ENCODE measurements around a stretch of chr16.

DNA sequence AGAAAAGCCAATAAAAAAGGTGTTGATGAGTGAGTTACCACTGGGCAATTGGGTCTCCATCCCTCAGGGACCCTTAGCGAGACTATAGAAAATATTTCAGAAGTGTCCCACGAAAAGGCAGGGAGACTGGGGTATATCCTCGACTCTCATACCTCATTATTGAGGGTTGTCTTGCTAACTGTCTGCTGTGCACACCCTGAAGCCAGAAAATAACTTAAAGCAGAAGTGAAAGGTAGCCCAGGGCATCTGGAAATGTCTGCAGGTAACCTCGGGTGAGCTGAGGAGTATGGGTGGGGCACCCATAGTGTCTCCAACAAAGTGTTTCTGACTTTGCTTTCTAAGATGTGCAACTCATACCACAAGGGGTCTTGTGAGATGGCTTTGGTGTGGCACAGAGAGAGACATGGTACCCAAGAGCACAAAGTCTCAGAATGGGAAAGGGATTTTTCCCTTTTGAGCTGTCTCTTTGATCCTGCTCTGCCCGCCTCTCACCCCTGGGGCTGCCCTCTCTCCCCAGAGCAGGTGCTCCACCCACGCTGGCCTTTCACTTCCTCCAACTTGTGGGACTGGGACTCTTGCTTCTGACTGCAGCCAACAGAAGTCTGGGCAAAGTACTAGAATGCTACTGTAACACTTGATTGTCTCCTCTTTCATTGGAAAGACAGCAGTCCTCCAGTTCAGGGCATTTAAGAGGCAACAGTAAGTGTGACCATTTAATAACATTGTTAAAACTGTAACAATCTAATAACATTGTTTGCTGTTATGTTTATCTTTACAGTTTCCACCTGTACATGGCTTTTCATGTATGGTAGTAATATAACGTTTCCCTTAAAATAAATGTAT, 7.0 kb downstream of the CHD9 start:
- RRBS = no CpG with 5 or more reads among the region's 7 CpGs

DNA sequence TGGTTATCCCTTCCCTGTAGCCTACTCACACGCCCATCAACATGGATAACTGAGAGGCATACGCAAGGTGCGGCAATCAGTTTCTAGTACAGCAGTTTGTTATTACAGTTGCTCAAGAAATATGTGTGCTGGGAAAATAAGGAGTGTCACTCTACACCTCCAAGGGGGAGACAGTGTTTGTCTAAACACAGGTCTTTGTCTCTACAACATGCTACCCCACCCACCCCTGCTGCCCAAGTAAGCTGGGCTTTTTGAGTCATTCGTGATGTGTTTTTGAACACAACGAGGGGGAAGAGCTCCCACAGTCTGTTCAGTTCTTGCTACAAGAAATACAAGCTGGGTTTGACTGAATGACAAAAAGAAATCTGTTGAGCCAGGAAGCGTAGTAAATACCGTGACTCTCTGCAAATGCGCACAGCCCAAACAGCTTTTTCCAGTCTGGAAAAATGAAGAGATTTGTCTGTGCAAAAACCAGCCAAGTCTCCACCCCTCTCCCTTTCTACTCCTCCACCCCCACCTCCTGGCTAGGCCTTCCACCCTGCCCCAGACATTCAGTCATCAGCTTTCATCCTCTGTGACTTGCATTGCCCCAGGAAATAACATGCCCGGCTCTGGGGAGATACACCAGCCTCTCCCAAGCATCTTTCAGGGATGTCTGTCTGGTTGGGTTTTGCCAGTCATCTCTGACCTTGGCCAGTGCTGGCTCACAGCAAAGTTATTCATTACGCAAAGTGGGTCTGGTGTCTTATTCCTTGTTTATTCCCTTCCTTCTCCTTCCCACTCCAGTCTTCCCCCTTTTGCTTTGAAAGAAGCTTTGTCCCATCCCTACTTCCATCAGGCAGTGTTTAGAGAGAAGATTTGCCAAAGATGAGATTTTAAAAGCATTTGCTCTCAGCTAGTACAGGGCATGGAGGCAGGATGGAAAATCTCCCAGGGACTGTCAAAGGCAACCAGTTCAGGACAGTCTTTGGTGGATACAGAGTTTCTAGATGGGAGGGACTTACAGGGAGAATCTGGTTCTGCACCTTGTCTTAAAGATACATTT, 25.8 kb downstream of the CHD9 start:
- RRBS = no CpG with 5 or more reads among the region's 10 CpGs

DNA sequence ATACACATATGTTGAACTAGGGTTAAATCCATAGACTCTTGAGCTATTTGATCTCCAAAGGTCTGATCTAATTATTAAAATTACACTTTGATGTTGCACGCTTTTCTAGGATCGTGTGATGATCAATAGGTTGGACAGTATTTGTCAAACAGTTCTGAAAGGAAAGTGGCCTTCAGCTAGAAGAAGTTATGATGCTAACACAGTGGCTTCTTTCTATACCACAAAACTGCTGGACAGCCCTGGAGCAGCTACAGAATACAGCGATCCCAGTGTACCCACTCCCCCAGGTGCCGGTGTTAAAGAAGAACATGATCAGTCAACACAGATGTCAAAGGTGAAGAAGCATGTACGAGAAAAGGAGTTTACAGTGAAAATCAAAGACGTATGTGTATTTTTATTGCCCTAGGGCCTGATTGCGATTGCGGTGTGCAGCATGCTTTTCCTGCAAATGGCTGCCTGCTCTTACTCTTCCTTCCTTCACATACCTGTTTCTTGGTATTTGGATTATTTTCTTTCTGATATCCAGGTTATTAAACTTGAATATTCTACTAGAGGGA, 126.6 kb upstream of the RBL2 start:
- RRBS = no CpG with 5 or more reads among the region's 8 CpGs

GRCh38 chr16:53435068-53435779, 953 bp downstream of the RBL2 start:
- RRBS = 14% methylated on average over 3 of the region's 29 CpGs

DNA sequence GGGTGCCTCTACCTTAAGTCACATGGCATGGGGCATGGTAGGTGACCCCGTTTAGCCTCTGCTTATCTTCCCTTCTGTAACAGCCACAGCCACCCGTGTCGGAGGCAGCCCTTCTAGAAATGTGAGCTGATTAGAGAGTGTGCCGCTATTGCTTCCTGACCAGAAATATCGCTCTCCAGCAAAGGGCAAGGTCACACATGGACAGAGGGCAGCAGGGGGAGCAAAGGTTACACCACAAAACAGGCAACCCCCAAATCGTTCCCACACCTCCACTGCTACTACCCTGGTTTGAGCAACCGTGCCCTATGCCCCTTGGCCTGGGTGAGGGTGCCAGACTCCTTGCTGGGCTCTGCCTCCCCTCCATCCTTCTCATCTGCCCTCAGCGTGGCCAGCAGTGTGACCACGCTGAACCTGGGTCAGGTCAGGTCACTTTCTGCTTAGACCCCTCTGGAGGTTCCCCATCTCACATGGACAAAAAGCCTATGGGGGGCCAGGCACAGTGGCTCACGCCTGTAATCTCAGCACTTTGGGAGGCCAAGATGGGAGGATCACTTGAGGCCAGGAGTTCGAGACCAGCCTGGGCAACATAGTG, 8.8 kb upstream of the AKTIP start:
- RRBS = no CpG with 5 or more reads among the region's 11 CpGs

DNA sequence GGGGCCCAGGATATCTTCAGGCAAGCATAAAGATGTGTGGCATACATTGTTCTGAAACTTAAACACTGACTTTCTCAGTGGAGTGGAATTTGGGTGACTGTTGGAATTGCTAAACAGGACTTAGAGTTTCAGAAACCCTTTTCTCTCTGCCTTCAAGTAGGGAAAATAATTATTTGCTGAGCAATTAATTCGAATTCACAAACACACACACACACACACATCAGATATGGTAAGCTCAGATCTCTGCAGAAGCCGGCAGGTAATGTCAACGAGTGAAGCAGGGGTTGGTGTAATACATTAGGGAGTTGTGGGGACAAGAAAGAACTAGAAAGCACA, 279.4 kb downstream of the FTO start:
- RRBS = 100% methylated on average over 2 of the region's 3 CpGs

DNA sequence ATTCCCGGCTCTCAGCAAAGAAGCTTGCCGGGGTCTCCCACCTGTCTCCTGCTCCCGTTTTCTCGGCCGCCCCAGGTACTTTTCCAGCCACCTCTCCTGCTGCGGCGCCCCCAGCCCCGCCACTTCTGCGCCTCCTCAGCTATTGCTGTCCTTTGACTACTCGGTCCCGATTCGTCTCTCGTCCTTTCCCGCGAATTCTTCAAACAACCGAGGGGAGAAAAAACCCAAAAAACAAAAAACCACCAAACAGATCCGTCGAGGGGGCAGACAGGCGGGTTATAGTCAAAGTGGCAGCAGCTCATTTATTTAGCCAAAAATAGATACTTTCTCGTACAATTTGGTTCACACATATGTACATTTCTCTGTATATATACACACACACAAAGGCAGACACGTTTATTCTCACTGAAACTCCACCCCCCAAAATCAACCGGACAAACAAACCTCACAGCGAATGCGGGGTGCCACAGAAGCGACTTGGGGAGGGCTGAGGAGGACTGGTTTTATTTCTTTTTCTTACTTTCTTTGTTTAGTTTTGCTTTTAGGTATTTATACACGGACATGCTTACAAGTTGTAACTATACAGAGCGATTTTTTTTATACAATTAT, 3.5 kb downstream of the IRX3 start:
- RRBS = no CpG with 5 or more reads among the region's 27 CpGs

- RRBS = 26% methylated on average over 4 of the region's 106 CpGs
Measured at GRCh38 chr16:54284798-54285885, 1.4 kb downstream of the IRX3 start.

DNA sequence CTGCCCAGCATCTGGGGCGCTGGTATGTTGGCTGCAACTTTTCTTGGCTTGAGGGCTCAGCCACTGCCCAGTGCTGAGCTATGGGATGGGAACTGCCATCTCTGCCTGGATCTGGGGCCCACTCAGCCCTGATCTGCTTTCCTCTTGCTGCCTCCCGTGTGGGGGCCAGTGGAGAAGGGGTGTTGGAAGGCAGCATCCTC, 115.8 kb upstream of the IRX3 start:
- RRBS = no CpG with 5 or more reads among the region's 2 CpGs

GRCh38 chr16:54431311-54431723, 144.7 kb upstream of the IRX3 start:
- RRBS = no CpG with 5 or more reads among the region's 10 CpGs

GRCh38 chr16:54432254-54432937, 145.8 kb upstream of the IRX3 start:
- RRBS = no CpG with 5 or more reads among the region's 18 CpGs

GRCh38 chr16:54714767-54715258, 215.9 kb upstream of the IRX5 start:
- RRBS = no CpG with 5 or more reads among the region's 1 CpG

DNA sequence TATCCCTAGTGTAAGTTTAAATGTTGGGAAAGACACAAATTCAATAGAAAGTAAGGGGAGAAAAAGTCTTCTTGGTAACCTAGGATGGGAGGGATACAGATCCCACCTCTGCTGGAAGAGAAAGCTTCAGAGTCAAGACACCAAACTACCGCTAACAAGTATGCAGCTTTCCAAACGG, 3.0 kb upstream of the IRX5 start:
- RRBS = no CpG with 5 or more reads among the region's 2 CpGs

DNA sequence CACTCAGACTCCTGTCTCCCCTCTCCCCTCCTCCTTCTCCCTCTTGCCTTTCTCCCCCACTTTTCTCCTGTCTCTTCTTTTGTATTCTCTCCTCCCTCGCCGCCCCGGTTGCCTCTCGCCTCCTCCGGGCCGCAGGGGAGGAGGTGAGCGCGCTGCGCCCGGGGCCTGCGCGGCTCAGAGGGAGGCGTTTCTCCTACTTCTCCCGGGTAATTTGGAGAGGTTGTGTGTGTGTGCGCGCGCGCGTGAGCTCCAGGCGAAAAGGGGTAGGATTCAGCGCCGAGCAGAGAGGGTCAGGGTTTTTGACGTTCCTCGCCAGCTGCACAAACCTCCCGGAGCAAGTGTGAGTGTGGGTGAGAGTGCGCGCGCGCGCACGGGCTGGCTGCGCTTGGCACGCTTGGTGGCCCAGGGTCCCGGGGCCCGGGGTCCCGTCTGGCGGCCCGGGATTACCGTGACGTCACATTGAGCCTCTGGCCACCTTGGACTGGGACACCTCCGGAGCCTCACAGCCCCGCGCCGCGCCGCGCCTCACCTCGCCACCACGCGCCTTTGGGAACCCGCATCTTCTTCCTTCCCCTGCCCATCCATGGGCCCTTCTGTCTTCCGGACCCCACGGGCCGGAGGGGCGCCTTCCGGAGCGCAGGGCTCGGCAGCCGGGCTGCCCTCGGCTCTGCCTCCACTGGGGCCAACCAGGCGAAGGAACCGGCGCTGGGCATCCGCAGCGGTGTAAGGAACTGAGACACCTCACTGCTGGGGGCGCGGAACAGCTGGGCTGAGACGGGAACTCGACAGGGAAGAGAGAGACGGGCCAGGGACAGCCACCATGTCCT, 482 bp downstream of the IRX6 start:
- RRBS = 32% methylated on average over 32 of the region's 70 CpGs

- RRBS = no CpG with 5 or more reads among the region's 15 CpGs
Measured at GRCh38 chr16:55486647-55487690, 8.0 kb downstream of the MMP2 start.

DNA sequence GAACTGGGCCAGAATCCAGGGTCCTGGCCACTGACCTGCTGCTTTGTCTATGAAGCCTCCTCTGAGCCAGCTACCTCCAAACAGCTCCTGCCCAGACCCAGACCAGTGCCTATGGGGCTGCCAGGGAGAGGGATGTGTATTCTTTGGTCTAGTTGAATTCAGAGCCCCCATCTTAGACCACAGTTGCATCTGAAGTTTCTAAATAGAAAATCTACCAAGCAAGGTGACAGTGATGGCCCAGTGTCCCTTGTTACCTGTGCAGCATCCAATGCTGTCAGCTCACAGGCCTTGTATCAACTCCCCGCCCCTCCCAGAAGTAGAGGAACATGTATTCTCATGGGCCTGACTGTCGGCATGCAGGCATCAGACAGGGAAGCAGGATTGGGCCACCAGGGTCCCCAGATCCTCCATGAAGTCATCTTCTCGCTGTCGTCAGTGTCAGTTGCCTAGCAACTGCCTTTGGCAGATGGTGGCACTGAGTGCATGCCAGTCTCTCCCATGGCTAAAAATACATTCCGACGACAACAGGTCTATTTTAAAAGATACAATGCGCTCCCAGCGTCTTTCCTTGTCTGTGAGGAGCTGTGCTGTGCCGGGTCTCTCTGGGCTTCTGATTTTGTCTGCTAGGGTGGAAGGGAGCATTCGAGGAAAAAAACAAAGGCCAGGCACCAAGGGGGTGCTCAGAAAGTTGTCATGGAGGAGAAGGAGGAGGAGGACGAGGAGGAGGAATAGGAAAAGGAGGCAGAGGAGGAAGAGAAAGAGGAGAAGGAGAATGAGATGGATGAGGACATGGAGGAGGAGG, 36.8 kb upstream of the CES5A start:
- RRBS = no CpG with 5 or more reads among the region's 11 CpGs

GRCh38 chr16:56263592-56264086, 72.3 kb downstream of the GNAO1 start:
- RRBS = no CpG with 5 or more reads among the region's 5 CpGs

DNA sequence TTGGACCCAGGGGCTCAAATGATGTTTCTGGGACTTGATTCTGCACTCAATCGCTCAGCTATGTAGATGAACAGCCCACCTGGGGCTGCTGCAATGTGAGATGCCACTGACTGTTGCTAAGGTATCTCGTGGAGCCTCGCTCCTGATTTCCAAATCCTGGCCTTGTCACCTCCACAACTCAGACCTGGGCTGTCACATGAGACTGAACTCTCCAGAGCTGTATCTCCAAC, 79.5 kb downstream of the GNAO1 start:
- RRBS = no CpG with 5 or more reads among the region's 3 CpGs

DNA sequence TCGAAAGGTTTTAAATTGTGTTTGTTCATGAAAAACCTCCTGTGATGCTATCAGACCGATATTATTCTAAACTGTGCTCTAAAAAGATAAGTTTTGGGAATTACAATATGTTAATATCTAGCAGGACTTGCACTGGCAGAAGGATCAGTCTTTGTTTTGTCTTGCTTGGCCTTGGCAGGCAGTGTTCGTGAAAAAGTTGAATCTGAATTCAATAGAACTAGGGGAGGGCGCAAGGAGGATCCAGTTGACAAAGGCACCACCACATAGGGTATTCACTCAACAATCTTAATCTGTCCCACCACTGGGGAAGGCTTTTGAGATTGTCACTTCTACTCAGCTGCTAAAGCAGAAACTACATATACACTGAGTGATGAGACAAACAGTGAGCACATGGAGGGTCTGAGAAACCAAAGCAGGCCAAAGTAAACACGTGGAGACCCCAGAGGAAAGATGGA, 2.5 kb downstream of the AMFR start:
- RRBS = no CpG with 5 or more reads among the region's 5 CpGs

GRCh38 chr16:56551746-56552393, 13.0 kb upstream of the MT4 start:
- RRBS = no CpG with 5 or more reads among the region's 8 CpGs